Stomach (tissue), 7 donors: ENCODE results near the gene QRICH1.

DNA sequence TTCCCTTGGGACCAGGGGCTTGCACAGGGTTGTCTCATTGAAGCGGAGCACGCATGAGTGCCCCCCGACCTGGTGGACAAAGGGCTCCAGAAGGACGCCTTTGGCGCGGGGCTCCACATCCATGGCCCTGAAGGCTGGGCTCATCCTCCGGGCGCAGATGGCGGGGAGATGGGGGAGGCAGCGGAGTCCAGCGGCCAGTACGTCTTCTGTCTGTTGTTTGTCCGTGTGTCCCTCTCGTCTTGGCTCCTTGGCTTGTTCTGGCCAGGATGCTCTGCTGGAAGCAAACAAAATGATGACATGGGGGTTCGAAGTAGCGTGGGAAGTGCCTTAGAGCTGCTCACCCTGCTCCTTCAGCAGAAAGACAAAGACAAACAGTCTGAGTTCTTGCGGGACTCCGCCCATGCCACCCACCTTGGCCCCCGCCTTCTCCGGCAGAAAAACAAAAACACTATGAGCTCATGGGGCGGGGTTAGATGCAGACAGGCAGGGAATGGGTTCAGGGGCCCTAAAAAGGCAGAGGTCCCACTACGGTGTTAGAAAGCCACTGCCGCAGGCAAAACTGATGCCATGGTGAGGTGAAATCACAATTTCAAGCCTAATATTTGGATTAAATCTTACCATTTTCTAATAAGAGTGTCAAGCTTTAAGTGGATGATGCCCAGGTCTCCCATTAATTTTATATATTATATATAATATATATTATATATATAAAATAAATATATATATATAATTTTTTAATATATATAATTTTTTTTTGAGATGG lies 9.6 kb upstream of the NCKIPSD start:
- PRO-cap = unidirectional peak, minus-strand start at position 259 of the sequence; unidirectional peak, minus-strand start at position 324 of the sequence; unidirectional peak, minus-strand start at position 363 of the sequence
- RAMPAGE, long total RNA, 5 experiments = start-site peak on the minus strand in 1 of 5 experiments, centred at positions 253 to 382 of the sequence, 8 to 12 reads per replicate
- RRBS = no CpG with 5 or more reads among the region's 23 CpGs

- PRO-cap = no peak
- RAMPAGE, long total RNA, 5 experiments = no peak in any of the 5 experiments
- RRBS = no CpG with 5 or more reads among the region's 2 CpGs
Observed at GRCh38 chr3:48845081-48845554, 2.6 kb downstream of the PRKAR2A start.

DNA sequence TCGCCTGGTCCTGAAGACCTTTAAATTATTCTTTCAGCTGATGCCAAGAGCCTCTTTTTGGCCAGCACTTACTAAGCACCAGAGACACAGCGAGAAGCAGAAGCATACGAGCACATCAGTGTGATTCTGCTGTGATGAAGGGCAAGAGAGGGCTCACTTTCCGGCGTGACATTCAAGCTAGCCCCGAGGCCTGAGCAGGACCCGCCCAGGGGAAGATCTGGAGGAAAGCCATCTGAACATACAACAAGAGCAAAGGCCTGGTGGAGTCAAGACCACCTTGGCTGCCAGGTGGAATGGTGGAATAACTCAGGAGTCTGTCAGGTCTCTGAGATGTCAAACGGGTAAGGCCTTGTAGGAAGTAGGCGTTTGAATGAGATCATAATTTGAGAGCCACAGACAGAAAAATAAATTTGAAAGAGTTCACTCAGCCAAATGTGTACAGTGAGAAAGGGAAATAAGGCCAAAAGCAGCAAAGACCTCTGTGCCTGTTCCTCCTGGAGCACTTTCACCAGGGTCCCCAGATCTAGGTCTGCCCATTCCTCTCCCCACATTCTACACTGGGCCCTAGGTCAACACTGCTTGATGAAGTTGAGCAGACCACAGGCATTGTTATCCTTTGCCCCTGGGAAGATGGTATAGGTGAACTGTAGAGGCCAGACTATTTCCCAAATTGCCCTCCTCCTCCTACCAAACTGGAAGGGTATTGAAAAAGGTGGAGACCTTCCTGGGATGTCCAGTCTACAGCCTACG lies 569 bp upstream of the PRKAR2A start:
- PRO-cap = no peak
- RAMPAGE, long total RNA, 5 experiments = no peak in any of the 5 experiments
- RRBS = no CpG with 5 or more reads among the region's 10 CpGs

DNA sequence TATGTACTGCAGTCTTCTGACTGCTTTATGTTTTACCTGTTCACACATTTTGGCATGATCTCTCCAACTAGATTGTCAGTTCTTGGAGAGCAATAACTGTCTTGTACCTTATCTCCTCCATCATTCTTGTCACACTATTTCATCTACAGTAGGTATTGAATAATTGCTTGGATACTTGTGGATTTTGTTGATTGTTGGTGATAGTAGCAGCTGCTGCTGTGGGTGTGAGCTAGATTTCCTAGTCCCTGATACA lies 10.9 kb downstream of the ARIH2 start:
- PRO-cap = no peak
- RAMPAGE, long total RNA, 5 experiments = start-site peak on the plus strand in 1 of 5 experiments, centred at position 169 of the sequence, 15 reads per replicate

- PRO-cap = unidirectional peak, plus-strand start at chr3:48952642
- RAMPAGE, long total RNA, 5 experiments = start-site peak on the plus strand in 1 of 5 experiments, at chr3:48952466-48952636 at its widest, 7 to 12 reads per replicate
- RRBS = no CpG with 5 or more reads among the region's 1 CpG
Observed at GRCh38 chr3:48952302-48952897, 33.8 kb downstream of the ARIH2 start.

DNA sequence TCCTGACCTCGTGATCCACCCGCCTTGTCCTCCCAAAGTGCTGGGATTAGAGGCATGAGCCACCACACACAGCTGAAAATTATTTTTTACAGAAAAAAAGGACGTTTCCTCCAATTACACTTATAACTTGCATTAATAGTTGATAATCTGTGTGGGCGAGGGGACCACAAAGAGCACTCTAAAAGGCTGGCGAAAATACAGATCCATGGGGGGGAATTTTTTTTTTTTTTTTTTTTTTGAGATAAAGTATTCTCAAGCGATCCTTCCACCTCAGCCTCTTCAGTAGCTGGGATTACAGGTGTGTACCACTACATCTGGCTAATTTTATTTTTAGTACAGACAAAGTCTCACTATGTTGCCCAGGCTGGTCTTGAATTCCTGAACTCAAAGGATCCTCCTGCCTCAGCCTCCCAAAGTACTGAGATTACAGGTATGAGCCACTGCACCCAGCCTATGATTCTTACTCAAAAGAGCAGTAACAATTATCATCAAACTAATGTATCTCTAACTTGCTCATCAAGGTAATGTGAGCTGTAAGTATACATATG lies 24.5 kb downstream of the QRICH1 start:
- PRO-cap = no peak
- RAMPAGE, long total RNA, 5 experiments = no peak in any of the 5 experiments
- RRBS = no CpG with 5 or more reads among the region's 6 CpGs

GRCh38 chr3:49076020-49076559 lies 17.8 kb downstream of the QRICH1 start:
- PRO-cap = no peak
- RAMPAGE, long total RNA, 5 experiments = no peak in any of the 5 experiments
- RRBS = no CpG with 5 or more reads among the region's 15 CpGs

GRCh38 chr3:49092783-49093918 lies 720 bp downstream of the QRICH1 start:
- PRO-cap = unidirectional peak, plus-strand start at chr3:49092981; unidirectional peak, plus-strand start at chr3:49093041; bidirectional peak, plus-strand start at chr3:49093621, minus-strand start at chr3:49093608
- RAMPAGE, long total RNA, 5 experiments = start-site peak on the minus strand in 2 of 5 experiments, at chr3:49093386-49093620 at its widest, 5 to 21 reads per replicate
- RRBS = 1% methylated on average over 48 of the region's 92 CpGs

DNA sequence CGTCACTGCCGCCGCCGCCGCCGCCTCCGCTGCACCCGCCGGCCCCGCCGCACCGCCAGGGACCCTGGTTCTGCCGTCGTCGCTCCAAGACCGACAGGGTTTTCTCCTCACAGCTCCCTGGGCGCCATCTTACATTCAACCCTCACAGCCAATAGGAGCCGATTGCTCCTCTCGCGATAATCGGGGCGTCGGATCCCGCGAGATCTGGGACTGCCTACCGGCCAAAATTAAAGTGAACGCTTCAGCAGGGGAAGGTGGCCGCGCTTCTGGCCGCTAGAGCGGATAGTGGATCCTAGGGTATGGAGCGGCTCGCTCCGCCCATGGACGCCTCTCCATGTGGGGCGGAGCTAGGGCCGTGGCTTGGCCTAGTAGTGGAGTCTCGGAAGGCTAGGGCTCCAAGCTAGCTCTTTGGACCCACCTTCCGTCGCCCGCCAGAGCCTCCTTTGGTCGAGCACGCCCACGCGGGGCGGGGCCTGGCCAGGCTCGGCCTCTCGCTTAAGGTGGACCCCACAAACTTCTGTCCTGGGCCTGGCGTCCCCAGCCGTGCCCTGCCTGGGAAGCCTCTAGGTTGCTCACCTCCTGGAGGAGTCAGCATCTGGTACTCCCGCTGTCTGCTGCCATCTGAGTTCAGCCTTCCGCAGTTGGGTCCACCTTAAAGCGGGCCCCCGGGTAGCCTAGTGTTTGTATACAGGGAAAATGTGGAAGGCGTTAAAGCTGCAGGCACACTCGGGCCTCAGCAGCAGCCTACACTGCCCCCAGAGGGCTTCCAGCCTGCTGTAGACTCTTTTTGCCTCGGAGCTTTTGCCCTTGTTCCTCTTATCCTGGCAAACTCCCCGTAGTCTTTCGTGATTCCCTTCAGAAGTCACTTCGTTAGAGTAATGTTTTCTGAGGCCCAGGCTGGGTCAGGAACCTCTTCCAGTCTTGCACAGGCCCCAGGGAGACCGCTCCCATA lies at the start of gene QRICH1:
TSS of gene QRICH1 (minus strand) at position 153 of the 952 bp plus-strand sequence.
- PRO-cap = bidirectional peak, plus-strand start at position 230 of the sequence, minus-strand start at position 131 of the sequence; bidirectional peak, plus-strand start at position 512 of the sequence, minus-strand start at position 445 of the sequence; bidirectional peak, plus-strand start at position 690 of the sequence, minus-strand start at position 623 of the sequence
- RAMPAGE, long total RNA, 5 experiments = start-site peak on the minus strand in 4 of 5 experiments, centred at positions 120 to 145 of the sequence, 51 to 104 reads per replicate
- RRBS = 2% methylated on average over 9 of the region's 61 CpGs

DNA sequence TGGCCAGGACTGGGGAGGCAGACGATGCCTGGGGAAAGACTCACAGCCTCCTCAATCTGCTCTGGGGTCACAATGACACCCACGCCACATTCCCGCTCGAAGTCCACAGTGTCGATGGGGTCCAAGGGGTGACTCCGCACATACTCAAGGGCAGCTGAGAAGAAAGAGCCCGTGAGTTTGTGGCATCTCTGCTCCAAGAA lies 838 bp downstream of the QARS1 start:
- PRO-cap = no peak
- RAMPAGE, long total RNA, 5 experiments = start-site peak on the minus strand in 2 of 5 experiments, centred at positions 87 to 97 of the sequence, 23 to 57 reads per replicate
- RRBS = no CpG with 5 or more reads among the region's 7 CpGs

DNA sequence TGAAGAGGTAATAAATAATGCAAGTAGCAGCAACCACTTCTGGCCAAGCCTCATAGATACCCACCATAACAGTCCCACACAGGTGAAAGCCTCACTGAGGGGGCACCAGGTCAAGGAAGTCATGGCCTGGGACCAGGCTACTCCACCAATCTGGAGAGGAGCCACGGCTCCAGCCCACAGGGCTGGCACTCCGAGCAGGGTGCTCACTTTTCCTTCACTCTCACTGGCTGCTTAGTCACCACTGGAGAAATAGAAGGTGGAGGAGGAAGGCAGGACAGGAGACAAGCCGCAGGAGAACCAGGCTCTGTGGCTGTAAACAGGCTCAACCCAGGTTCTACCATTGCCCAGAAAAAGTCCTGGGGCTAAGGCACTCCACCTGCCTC lies 1.2 kb downstream of the USP19 start:
- PRO-cap = unidirectional peak, plus-strand start at position 280 of the sequence
- RAMPAGE, long total RNA, 5 experiments = no peak in any of the 5 experiments
- RRBS = no CpG with 5 or more reads among the region's 3 CpGs

GRCh38 chr3:49182076-49182489 lies 9.6 kb downstream of the C3orf84 start:
- PRO-cap = no peak
- RAMPAGE, long total RNA, 5 experiments = no peak in any of the 5 experiments
- RRBS = no CpG with 5 or more reads among the region's 5 CpGs

- PRO-cap = no peak
- RAMPAGE, long total RNA, 5 experiments = no peak in any of the 5 experiments
- RRBS = no CpG with 5 or more reads among the region's 7 CpGs
Observed at GRCh38 chr3:49339688-49339839, 289 bp downstream of the USP4 start.

DNA sequence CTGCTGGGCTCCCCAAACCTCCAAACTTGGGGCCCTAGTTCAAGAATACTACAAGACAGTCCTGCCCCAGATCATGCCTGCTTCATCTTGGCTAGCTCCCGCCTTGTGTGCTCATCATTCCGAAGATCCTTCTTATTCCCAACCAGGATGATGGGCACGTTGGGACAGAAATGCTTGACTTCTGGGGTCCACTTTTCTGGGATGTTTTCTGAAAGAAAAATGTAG lies 4.2 kb upstream of the GPX1 start:
- PRO-cap = no peak
- RAMPAGE, long total RNA, 5 experiments = no peak in any of the 5 experiments
- RRBS = no CpG with 5 or more reads among the region's 3 CpGs

- PRO-cap = no peak
- RAMPAGE, long total RNA, 5 experiments = no peak in any of the 5 experiments
- RRBS = no CpG with 5 or more reads among the region's 7 CpGs
Observed at GRCh38 chr3:49411086-49411361, 752 bp downstream of the RHOA start.

DNA sequence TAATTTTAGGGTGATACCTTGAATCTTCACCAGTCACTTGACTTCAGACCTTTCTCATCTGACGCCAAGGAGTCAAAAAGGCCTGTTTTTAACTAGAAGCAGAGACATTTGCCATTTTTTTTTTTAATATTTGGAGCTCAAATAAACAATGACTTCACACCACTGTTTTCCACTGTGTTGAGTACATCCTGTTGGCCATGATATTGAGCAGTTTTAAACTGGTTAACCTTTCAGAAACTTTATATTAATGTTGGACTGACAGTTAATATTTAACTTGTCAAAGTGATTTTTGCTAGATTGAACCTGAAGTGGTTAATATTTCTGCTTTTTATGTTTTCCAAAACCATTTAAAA lies 28.2 kb downstream of the DAG1 start:
- PRO-cap = no peak
- RAMPAGE, long total RNA, 5 experiments = no peak in any of the 5 experiments
- RRBS = no CpG with 5 or more reads among the region's 1 CpG

GRCh38 chr3:49519776-49520137 lies 34.5 kb upstream of the BSN start:
- PRO-cap = no peak
- RAMPAGE, long total RNA, 5 experiments = no peak in any of the 5 experiments
- RRBS = no CpG with 5 or more reads among the region's 2 CpGs

DNA sequence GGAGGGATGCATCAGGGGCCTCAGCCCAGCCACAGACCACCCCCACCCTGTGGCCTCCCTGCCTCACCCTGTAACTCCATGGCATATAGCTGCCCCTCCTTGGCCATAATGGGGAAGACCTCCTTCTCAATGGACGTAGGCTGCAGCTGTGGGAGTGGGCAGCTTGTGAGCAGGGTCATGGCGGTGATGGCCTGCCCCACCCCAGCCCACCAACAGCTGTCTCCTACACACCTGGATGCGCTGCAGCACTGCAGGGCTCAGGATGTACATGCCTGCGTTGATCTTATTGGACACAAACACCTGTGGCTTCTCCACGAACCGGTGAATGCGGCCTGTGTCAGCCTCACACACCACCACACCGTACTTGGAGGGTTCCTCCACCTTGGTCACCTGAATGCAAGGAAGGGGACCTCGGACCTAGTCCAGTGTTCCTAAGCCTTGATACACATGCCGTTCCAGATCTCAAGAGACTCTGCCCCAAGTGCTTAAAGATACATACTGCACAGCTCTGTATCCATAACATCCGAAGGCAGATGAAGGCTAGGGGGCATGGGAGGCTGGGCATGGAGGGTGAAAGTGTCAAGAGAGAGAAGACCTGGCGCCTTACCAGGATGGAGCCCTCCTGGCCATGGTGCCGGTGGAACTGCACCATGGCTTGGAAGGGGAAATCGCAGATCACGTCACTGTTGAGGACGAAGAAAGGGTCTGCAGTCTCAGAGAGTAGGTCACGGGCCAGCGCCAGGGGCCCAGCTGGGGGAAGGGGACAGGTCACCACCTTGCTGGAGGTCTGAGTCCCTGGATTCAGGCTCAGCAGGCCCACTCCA lies 1.2 kb downstream of the GMPPB start:
- PRO-cap = no peak
- RAMPAGE, long total RNA, 5 experiments = no peak in any of the 5 experiments
- RRBS = no CpG with 5 or more reads among the region's 18 CpGs

- PRO-cap = bidirectional peak, plus-strand start at chr3:49786784, minus-strand start at chr3:49786542
- RAMPAGE, long total RNA, 5 experiments = no peak in any of the 5 experiments
- RRBS = 2% methylated on average over 11 of the region's 35 CpGs
Observed at GRCh38 chr3:49786619-49787468, 502 bp upstream of the IP6K1 start.

- PRO-cap = no peak
- RAMPAGE, long total RNA, 5 experiments = no peak in any of the 5 experiments
- RRBS = under 1% methylated on average over 11 of the region's 15 CpGs
Observed at GRCh38 chr3:49802623-49802777, 561 bp upstream of the INKA1 start.